GM19240 (cell line): Measurements from ENCODE around the genes LIPT2 and SLCO2B1.

DNA sequence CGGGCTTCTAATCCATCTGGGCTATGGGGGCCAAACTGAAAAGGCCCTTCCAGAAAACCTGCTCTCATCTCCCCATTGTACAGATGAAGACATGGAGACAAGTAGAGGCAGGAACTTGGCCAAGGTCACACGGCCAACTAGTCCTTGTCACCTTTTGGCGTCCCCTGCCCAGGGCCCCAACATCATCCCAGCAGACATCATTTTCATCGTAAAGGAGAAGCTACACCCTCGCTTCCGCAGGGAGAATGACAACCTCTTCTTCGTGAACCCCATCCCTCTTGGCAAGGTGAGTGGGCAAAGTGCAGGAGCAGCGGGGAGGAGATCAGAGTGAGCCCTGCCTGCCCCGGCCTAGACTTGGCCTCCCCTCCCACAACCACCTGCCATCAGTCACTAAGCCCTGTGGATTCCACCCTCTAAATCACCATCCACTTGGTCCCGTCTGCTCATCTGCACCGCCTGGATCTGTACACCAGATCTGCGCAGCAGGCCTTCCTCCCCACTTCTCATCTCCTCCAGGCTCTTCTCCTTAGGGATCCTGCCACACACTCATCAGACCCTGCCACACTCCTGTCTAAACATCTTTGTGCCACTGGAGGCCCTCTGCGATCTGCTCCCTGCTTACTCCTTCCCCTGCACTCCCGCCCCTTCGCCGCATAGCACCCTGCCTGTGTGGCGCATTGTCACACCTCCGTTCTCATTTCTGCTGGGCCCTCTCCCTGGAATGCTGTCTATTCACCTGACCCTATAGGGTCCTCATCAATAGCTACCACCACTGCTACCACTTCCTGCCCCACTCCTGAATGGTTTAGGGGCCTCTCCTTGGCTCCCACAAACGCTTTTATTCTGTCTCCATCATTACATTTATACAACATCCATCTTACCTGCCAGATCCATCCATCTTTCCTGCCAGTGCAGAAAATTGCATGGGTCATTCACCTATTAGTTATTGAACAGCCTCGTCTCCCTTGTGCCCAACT is 14.2 kb downstream of the UCP2 start:
- RRBS, result no CpG with 5 or more reads among the region's 20 CpGs

GRCh38 chr11:73976065-73976494 is 6.6 kb downstream of the UCP2 start:
- RRBS, result no CpG with 5 or more reads among the region's 5 CpGs

DNA sequence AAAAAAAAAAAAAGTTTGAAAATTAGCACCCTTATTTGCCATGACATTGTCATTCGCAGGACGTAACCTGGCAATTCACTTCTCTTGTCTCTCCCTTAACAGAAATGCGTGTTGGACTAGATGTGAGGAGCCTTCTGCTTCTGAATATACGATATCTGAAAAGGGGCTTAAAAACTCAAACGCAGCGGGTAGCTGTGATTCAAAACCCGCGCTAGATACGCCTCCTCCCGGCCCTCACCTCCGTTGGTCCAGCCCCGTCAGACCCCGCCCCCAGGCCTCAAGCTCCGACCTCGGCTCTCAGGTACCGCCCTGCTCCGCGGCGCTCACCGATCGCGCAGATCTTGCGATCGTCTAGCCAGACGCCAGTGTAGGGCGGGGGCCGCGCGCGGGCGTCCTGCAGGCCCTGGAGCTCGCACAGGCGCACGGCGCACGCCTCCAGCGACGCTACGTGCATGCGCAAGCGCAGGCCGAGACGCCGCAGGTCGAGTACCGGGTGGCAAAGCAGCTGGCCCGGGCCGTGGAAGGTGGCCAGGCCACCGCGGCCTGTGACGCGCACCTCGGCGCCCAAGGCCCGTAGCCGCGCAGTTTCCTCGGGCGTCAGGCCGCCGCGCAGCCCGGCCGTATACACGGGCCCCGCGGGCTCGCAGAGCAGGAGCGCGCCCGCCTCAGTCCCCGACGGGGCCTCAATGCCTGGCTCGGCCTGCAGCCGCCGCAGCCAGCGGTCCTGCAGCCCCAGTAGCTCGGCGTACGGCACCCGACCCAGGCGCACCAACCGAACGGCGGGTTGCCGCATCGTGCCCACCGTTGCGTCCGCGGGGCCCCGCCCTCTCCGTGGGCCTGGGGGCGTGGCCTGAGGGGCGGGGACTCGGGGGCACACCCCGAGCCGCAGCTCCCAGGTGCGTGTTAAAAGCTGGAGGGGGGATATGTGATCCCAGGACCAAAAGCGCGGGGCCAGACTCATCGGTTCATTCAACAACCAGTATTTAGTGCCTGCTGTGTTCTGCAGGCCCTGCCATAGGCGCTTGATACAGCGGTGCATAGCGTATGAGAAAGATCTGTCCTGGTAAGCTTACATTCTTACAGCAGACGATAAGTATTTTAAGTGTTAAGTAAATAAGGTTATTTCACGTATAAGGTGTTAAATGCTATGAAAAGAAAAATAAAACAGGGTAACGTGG is at the start of gene LIPT2:
LIPT2 (minus strand) TSS at position 814 of the 1,178 bp plus-strand sequence.
- RRBS, result 2% methylated on average over 10 of the region's 108 CpGs

GRCh38 chr11:74681816-74682256 is 49.4 kb downstream of the CHRDL2 start:
- RRBS, result no CpG with 5 or more reads among the region's 5 CpGs

- RRBS, result no CpG with 5 or more reads among the region's 7 CpGs
These were observed 33.7 kb downstream of the CHRDL2 start for GRCh38 chr11:74697435-74698096.

GRCh38 chr11:74842876-74843188 is 94.2 kb downstream of the RNF169 start:
- RRBS, result 87% methylated on average over 4 of the region's 5 CpGs

- RRBS, result no CpG with 5 or more reads among the region's 4 CpGs
These were observed 990 bp upstream of the SLCO2B1 start for GRCh38 chr11:75149728-75150506.

DNA sequence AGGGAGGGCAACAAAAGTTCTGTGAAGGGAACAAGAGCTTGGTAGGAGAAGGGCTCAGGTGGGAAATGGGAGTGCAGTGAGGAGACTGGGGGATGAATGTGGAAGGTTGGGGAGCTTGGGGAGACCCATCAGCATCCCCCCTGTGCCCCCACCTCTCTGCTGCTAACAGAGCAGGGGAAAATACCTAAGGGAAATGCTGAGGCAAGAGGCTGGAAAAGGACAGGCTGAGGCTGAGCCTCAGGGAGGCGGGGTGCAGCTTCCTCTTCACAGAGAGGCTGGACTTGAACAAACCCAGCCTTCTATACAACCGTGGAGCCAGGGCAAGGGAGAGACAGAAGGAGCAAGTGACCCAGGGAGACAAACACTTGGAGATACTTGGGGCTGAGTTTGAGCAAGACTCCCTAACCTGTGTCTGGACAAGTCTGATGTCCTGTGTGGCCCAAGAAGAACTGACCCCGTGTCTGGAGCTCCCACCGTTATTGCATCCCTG is at the start of gene SLCO2B1:
SLCO2B1 (plus strand) TSS at position 334 of the 490 bp plus-strand sequence.
- RRBS, result no CpG with 5 or more reads among the region's 4 CpGs

- RRBS, result no CpG with 5 or more reads among the region's 11 CpGs
These were observed 8.6 kb downstream of the SLCO2B1 start for GRCh38 chr11:75159389-75159952.

DNA sequence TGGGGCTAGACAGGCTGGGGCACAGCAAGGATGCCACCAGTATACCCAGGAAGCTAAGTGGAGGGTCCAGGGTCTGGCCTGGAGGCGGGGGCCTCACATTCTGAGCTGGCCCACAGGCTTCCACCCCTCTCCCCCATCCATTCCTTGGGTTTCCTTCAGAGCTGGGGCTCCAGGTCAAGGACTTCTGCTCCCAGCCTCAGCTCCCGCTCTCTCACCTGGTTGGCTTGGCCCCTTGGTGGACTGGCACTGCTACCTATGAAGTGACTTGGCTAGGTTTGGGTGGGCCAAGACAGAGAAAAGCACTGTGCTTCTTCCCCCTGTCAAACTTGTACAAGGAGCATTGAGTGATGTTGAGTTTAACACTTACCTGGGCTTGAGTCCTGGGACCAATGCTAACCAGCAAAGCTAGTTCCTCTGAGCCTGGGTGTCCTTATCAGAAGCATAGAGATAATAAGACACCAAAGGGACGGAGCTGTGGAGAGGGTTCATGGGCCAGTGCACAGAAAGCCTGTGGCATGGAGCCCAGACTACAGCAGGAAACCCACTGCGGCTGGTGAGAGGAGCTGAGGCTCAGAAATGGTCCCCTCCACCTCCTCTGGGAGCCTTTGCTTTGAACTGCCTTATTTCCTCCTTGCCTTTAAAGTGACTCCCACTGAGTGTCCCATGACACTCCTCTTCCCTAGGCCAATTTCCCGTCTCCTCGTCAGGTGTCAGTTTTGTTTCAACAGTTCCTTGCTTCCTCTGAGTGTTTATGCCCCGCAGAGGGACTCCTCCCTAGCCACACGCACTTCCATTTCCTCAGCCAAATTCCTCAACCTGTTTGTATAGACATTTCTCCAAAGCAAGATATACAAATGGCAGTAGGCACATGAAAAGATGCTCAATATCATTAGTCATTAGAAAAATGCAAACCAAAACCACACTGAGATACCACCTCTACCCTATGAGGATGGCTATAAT is 9.3 kb downstream of the SLCO2B1 start:
- RRBS, result no CpG with 5 or more reads among the region's 8 CpGs

GRCh38 chr11:75164287-75164757 is 13.4 kb downstream of the SLCO2B1 start:
- RRBS, result no CpG with 5 or more reads among the region's 10 CpGs

GRCh38 chr11:75204699-75205712 is 35.6 kb upstream of the TPBGL start:
- RRBS, result no CpG with 5 or more reads among the region's 10 CpGs

DNA sequence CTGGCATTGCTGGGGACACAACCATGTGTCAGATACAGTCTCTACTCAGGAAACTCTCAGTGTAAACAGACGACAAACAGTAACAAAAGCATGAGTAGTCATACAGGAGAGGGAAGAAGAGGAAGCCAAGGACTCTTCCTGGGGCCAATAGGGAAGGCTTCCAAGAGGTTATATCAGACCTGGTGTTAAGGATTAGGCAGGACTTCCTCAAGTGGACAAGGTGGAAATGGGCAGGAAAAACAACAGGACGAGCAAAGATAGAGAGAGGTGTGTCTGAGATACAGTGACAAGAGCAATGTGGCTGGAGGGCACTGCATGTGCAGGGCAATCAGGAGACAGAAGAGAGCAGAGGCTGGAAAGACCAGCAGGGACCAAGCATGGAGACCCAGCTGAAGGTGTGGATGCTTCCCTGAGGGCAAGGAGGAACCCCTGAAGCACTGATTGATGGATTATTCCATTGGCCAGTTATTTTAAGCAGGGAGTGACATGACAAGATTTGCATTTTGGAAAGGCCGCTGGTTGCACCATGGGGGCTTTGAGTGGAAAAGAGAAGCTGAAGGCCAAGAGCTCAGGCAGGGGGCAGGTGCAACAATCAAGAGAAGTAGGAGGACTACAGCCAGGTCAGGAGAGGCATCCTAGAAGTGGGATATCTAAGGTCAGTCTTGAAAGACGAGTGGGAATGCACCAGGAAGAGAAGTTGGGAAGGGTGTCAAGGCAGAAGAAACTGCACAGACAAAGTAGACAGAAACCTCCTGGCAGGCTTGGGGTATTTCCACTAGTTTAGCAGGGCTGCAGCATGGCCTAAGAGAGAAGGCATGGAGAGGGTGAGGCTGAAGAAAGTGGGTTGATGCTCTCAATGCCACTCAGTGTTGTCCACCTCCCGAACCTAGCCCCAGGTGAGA is 31.4 kb upstream of the TPBGL start:
- RRBS, result no CpG with 5 or more reads among the region's 5 CpGs

DNA sequence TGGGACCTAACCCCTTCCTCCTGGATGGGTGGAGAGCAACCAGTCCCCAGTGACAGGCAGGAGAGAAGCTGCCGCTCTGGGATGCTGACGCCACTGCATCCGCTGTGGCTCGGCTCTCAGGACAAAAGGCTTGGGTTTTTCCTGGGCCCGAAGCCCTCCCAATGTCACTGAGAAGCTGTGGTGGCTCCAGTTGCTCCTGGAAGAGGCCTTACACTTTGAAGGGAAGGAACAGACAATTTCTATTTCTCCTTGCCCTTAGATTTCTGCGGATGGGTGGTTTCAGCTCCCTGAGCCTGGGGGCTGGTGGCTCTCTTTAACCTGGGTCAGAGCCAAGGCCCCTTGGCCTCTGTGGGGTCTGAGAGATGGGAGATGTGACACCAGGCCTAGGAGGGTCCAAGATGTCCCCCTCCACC is 21.3 kb downstream of the TPBGL start:
- RRBS, result no CpG with 5 or more reads among the region's 6 CpGs

DNA sequence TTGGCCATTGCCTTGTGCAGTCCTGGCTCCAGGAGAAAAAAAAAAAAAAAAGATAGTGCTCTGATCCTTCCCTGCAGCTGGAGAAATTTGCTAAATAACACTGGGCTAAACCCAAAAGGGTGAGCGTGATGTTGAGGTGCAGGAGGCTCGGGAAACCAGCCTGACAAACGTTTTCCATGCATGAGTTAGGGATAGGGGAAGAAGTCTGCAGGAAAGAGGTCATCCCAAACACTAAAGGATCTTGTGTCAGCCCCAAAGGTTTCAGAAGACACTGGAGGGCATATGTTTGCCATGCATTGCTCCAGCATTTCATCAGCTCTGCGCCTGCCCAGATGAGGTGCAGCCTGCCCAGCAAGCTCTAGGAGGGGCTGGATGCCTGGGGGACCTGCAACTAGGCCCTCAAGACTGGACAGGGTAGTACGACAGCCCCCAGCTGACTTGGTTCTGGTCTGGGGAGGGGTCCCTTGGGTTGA is 23.2 kb downstream of the TPBGL start:
- RRBS, result no CpG with 5 or more reads among the region's 5 CpGs

DNA sequence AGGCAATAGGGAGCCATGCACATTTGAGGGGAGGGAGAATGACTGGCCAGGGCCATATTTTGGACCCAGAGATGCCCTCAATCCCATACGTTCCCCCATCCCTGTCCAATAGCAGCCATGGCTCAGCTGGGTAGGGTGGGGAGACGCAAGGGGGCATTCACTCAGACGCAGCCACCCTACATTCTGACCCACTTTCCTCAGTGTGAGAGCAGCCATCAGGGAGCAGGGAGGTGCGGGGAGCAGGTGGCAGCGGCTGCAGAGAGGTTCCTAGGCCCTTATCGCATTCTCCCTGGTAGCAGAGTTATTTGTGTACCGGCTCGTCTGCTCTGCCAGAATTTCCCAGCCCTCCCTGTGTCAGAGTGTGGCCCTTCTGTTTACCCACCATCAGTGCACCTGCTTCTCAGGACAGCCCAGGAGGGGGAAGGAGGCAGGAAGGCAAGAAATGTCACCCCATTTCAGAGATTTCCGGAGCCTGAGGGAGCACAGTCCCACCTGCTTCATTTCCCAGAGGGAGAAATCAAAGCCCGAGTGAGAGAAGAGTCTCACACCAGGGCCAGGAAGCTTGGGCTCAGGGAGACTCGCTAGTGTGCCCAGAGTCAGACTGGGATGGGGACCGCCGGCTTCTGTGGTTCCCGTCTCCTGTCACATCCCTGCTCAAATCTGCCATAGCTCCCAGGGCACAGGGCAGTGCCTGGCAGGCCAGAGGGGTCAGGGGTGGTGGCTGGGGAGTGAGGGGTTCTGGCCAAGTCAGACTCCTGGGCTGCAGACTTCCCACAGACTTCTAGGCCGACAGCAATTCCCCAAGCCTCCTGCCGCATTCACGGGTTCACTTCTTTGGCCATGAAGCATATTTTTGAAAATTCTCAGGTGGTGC is 49.8 kb downstream of the ARRB1 start:
- RRBS, result no CpG with 5 or more reads among the region's 17 CpGs

DNA sequence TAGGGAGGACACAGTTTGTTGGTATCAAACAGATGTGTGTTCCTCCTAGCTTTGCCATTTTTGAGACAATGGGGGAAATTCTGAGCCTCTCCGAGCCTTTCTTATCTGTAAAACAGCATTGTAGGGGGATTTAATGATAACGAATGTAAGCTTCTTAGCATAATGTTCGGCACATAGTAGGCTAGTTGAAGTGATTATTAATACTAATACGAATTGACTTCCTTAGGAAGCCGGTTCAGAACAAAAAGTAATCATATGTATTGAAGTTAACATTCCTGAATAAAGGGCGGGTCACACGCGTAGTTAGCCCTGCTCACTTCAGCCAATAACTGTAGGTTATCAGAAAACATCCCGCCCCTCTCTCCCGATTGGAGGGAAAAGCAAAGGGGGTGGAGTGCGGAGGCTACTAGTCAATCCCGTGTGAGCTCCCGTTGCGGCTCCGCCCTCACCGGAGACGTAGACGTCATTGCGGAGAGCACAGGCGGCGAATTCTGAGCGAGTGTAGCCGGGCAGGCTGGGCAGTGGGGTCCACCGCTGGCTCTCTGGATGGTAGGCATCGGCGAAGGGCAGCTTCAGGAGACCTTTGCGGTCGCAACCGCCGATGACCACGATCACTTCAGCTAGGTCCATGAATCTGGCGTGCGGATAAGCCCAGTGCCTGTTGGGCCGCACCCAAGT is 4.9 kb downstream of the KLHL35 start:
- RRBS, result 15% methylated on average over 8 of the region's 34 CpGs

GRCh38 chr11:75547398-75547899 is 14.6 kb upstream of the SERPINH1 start:
- RRBS, result no CpG with 5 or more reads among the region's 4 CpGs

DNA sequence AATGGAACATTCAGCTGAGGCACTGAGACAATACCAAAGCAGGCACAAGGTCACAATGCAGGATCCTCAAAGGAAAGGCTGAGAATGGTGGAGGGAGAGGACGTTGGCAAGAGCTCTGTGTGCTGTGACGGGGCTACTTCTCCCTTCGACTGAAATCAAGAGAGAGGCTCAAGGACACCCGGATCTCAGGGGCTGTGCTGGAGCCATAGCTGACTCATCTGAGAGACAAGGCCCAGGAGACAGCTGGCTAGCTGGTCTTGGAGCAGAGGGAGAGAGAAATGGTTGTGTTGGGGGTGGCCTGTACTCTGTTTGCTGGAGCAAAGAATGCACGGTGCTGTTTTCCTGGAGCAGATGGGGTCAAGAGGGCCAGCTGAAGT is 41.0 kb downstream of the MAP6 start:
- RRBS, result no CpG with 5 or more reads among the region's 5 CpGs

DNA sequence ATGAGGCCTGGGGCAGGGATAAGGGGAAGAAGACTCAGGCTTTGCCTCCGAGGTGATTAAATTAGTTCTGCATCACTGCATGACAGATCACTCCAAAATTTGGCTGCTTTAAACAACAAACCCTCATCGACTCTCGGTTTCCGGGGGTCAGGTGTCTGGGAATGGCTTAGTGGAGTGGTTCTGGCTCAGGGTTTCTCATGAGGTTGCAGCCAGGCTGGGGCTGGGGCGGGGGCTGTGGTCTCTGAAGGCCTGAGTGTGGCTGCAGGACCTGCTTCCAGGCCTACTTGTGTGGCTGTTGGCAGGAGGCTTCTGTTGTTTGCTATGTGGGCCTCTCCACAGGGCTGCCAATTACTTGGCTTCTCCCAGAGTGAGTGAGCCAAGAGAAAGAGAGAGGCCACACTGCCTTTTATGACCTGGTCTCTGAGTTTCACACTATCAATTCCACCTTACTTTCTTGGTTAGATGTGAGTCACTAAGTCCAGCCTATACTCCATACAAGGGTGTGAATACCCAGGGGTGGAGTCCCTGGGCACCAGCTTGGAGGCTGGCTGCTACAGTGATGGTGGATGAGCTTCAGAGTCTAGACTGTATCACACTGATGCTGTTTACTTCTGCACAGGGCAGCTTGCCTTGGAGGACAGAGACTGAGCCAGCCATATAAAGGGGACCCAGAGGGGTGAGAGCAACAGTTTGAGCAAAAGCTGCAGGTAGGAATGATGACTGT is 16.0 kb downstream of the MOGAT2 start:
- RRBS, result no CpG with 5 or more reads among the region's 5 CpGs